Colonic mucosa (tissue), 1 donor: ENCODE measurements around a stretch of chr11.

- PRO-cap = no peak
Observed at GRCh38 chr11:69667899-69668780, 7.0 kb downstream of the LTO1 start.

- PRO-cap = no peak
Observed at GRCh38 chr11:69699360-69699863, 4.4 kb downstream of the FGF19 start.

GRCh38 chr11:69918720-69919243 lies 99.6 kb upstream of the FGF3 start:
- PRO-cap = no peak

- PRO-cap = no peak
Observed at GRCh38 chr11:70064869-70065355, 13.2 kb upstream of the ANO1 start.

DNA sequence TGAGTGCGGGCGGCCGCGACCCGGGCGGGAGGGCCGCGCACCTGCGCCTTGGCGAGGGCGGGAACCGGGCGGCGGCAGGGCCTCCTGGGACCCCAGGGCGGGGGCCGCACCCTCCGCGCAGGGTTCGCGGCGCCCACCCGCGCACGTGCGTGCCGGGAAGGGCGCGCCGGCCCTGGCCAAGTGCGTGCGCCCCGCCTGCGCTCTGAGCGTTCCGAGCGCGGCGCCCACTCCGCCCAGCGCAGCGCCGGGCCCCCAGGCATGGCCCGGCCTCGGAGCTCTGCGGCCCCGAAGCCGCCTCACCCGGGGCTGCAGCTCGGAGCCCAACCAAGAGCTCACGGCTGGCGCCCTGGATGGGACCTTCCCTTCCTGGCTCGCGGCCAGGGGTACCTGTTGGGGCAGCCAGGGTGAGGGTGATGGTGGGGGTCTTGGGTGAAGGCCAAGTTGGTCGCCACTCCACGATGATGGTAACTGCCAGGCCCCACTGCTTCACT lies 644 bp downstream of the ANO1 start:
- PRO-cap = no peak

DNA sequence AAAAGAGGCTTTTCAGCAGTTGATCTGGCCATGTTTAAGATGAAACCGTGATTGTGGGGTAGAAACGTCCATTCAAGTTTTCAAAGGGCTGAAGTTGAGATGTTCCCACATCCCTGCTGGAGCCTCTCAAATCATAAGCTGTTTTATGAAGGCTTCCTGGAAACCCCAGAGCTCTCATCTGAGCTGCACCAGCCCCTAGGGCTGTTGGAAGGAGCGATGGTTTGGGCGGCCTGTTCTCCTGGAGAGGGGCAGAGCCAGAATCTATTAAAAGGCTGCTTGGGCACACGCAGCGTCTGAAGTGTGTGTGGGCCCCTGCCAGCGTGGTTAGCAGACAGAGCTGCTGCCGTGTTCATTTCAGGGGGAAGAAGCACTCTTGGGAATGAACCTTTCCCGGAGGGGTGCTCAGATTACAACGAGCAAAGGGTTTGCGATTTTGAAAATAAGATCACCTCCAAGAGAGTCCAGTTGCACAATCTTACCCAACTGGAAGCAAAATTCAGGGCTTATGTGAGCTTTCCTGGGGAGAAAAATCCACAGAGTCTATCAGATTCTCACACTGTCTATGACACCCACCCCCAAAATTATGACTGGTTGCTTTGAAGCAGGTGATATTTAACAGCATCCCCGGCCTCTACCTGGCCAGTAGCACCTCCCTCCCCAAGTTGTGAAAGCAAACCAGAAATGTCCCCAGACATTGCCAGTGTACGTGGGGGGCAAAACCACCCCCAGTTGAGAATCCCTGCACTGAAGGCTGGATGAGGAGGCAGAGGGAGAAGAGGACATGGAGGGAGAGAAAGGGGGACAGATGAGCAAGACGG lies 12.9 kb downstream of the ANO1 start:
- PRO-cap = no peak

DNA sequence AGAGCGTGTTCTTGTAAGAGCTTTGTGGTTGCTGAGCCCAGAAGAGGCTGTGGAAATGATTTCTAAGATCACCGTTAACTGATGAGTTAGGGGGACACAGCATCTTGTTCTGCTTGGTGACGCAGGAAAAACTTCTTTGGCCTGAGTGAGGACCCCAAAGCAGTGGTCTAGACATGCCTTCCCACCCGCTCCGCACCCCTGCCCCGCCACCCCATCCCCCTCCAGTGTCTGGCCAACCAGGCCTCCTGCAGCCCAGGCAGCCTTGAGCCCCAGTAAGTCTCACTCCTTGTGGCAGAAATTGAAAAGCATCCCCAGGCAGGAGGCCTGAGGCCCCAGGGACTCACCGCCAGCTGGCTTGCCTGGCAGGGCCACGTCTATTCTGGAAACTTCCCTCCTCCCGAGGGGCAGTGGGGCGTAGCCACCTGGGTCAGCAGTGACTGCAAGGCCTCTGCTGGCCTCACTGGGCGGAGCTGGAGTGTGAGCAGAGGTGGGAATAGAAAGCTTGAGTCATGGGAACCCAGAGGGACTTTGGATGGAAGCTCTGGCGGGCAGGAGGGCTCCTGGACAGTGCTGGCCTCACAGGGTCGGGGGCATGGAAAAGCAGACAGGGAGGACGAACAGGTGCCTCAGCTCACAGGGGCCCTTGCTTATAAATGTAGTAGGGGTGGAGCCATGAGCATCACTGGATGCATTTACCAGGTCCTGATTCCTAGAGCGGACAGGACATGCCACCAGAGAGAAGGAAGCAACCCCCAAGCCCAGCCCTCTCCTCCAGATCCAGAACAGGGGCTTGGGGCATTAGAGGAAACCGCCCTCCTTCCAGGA lies 26.3 kb downstream of the ANO1 start:
- PRO-cap = no peak

DNA sequence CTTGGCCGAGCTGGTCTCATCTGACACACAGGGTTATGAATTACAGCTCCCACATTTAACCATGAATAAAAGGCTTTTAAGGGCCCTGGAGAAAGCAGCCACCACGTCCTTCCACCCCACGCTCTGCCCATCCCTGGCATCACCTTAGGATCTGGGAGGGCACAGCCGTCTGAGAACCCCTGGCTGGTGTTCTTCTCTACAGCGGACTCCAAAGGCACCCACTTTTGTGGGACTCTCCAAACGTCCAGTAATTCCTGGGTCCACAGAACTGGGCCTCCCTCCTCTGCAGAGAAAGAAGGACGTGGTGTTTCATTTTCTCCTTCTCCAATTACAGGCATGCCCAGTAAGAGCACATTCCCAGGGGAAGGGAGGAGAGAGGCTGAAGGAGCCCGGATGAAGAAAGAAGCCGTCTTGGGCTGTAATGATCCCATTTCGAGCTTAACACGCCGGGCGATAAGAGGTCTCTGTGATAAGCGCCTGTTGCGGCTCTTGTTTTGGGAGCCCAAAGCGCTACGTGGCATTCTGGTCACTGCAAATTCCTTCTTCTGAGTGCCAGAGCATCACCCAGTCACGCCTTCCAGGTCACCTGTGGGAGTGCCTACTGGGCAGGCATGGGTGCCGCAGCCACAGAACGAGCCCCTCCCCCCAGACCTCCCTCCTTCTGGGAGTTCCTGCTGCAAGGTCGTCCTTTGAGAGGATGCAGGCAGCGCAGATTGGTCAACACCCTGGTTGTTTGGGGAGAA lies 57.4 kb downstream of the ANO1 start:
- PRO-cap = no peak

DNA sequence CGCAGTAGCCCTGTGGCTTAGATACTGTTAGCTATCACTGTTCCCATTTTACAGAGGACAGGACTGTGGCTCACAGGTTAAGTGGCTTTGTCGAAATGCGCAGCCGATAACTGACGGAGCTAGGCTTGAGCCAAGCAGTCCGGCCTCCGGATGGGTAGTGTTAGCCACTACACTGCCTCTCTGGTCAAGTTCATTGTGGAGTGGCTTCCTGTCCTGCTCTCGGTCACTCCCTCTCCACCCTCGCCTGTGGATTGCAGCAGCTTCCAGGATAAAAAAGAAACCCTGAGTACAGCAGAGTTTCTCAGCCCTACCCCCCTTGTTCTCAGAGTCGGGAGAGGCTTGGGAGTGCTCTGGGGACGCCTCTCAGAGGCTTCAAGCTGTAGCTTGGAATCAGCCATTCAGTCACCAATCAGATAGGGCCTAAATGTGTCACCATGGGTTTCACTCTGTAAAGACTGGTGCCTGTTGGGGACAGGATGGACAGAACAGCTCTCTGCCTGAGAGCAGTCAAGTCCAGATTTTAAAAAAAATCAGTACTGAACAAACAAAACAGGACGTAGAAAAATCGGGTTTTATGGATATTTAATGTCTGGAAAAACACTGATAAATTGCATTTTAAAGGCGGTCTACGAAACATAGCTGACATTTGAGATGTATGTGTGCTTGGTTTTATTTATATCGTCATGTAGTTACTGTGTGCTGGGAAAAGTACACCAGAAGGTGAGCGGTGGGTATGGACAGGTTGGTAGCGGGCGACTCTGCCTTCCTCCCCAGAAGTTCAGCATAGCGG lies 1.3 kb downstream of the FADD start:
- PRO-cap = bidirectional peak, plus-strand start at position 325 of the sequence, minus-strand start at position 246 of the sequence

GRCh38 chr11:70233431-70233895 lies 30.4 kb downstream of the FADD start:
- PRO-cap = unidirectional peak, plus-strand start at chr11:70233719

GRCh38 chr11:70294079-70294617 lies 23.7 kb downstream of the PPFIA1 start:
- PRO-cap = no peak

DNA sequence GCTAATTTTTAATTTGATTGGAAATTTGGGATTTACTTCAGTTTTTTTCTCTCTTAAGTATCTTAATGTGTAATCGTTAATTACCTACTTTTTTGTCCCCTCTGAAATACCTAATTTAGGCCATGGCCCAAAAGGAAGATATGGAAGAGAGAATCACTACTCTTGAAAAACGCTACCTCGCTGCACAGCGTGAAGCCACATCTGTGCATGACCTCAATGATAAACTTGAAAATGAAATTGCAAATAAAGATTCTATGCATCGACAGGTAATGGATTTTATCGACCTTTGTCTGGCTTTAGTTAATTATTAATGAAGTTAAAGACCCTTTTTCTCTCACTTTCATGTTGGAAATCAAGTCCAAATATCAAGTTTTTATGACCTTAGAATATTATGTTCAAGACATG lies 59.6 kb downstream of the PPFIA1 start:
- PRO-cap = no peak

- PRO-cap = no peak
Observed at GRCh38 chr11:70341541-70341989, 56.8 kb upstream of the CTTN start.

- PRO-cap = bidirectional peak, plus-strand start at chr11:70629284, minus-strand start at chr11:70629087
Observed at GRCh38 chr11:70628768-70629601, 230.7 kb downstream of the CTTN start.

DNA sequence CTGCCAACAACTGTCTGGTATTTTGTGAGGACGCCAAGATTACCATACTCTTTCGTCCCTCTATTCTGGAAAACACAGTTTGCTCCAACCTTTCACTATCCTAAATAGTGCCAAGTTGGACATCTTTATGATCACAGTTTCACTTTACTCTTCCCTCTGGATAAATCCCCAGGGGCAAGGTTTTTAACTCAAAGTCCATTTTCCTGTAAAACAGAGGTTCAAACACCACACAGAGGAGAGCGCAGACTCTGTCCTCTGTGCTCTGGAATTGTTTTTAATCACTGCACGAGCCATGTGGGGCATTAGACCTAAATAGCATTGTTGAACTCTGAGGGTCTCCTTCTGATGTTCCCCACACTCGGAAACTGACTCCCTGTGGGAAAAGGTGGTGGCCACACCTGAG lies 39.1 kb downstream of the SHANK2 start:
- PRO-cap = no peak

- PRO-cap = no peak
Observed at GRCh38 chr11:71255153-71255851, 2.9 kb upstream of the SHANK2 start.

DNA sequence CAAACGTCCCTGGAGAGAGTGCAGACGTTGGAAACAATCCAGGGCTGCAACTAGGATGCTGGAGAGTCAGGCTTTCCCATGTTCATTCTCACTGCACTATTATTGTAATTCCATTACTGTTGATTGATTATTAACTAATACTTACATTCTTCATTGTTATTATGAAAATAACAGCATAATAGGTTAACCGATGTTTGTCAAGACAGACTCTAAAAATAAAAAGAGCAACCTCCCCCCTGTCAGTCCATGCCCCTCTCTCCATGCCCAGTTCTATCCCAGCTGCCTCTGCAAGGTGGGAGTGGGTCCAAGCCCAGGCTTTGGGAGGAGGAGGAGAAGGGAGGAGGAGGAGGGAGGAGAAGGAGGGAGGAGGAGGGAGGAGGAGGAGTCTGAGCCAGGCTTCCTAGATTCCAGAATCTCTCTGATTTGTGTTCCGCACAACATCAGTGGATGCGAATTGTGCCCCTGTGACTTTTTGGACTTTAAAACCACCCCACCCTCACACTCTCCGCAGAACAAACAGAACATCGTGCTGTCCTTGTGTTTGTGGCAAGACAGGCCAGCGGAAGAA lies 16.1 kb upstream of the SHANK2 start:
- PRO-cap = no peak

- PRO-cap = no peak
Observed at GRCh38 chr11:71292412-71292807, 40.0 kb upstream of the SHANK2 start.

- PRO-cap = unidirectional peak, plus-strand start at chr11:71390839
Observed at GRCh38 chr11:71390695-71391045, 57.5 kb downstream of the DHCR7 start.

- PRO-cap = no peak
Observed at GRCh38 chr11:71434337-71434634, 13.9 kb downstream of the DHCR7 start.